Measurements from ENCODE around the genes TDO2 and TMEM144.

DNA sequence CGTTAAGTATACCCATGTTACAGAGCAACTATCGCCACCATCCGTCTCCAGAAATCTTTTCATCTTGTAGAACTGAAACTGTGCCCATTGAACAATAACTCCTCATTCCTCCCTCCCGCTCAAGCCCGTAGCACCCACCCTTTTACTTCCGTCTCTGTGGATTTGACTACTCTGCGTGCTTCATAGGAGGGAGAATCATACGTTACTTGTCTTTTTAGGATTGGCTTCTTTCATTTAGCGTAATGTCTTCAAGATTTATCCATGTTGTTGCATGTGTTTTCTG lies 55.4 kb downstream of the TMEM131L start:
- PRO-cap: no peak

DNA sequence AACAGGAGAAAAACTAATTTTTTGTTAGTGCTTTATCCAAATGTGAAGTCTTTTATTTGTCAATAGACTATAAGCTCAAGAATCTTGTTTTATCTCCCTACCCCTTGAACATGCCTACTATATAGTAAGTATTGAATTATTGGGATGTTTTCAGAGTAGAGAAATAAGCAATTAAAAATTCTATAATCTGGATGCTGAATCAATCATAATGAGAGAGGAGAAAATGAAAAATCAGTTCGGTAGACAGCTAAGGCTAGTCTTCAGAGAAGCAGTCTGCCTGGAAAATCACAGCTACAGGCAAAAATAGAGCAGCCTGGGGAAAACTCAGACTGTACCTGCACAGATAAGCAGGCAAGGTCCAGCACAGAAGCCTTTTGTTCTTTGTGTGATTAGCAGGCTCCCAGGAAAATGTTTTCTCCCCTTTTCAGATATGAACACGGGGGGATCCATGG lies 24.3 kb downstream of the TLR2 start:
- PRO-cap: no peak

DNA sequence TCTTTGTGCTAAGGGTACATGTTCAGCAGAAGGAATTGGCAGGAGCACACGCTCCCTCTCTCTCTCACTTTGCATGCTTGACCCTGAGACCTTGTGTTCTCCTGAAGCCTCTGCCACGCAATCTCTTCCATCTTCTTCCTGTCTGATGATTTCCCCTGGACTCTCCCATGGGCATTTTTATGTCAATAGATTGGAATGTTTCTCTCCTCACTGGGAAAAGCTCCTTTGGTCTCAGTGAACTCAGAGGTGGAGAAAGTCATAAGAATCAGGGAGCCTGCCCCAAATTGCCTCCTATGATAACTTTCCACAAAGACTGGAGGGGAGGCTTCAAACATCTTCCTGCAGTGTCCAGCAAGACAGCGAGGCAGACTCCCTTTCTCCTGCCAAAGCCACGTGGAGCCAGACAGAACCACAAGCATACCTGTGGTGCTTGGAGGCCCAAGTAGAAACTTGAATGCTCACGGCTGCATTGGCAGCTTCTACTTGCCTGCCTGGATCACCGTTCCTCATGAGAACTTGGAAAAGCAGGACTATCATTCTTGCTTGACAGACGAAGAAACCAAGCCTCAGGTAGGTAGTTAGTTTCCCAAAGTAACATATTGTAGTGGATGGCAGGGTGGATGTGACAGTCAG lies 216.1 kb upstream of the SFRP2 start:
- PRO-cap: no peak

DNA sequence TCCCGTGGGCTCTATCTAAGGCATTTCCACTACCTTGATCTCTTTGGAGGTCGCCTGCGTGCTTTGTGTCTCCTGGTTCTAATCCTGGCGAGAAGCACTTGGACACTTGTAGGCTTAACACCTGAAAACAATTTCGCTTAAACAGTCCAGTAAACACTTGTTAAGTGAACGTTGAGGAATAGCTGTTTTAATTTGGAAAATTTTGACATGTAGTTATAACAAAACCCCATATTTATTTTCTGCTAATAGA lies 416 bp upstream of the PLRG1 start:
- PRO-cap: no peak

- PRO-cap: no peak
Measured at GRCh38 chr4:155352713-155353162, 24.0 kb downstream of the MAP9 start.

GRCh38 chr4:155506763-155507266 lies 130.1 kb upstream of the MAP9 start:
- PRO-cap: no peak

- PRO-cap: no peak
Measured at GRCh38 chr4:155903395-155903775, at the start of gene TDO2. TSS of gene TDO2 (plus strand) at chr4:155903696.

DNA sequence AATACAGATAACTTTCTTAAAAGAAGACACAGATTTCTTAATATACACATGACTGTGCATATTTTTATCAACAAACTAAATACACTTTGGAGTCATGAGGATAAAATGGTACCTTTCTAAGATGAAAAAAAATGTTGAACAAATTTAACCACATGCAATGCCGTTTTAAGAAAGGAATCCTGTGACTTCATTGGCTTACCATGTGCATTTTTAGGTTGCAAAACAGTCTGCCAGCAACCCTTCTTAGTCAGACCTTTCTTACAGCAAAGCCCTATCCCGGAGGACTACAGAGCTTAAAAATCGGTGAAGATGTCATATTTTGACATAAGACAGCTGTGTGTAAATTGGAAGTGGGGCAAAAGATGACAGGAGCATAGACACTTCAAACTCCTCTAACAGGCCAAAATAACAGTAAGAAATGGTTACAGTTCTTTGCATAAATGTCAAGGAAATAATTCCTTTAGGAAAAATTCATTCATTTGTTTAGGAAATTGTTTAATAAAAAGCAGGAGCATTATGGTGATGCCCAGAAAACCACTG lies 51.6 kb downstream of the GASK1B start:
- PRO-cap: no peak

- PRO-cap: bidirectional peak, plus-strand start at chr4:158210488, minus-strand start at chr4:158210496; bidirectional peak, plus-strand start at chr4:158210608, minus-strand start at chr4:158210526
Measured at GRCh38 chr4:158209924-158210710, at the start of gene TMEM144. TSS of gene TMEM144 (plus strand) at chr4:158210486.

DNA sequence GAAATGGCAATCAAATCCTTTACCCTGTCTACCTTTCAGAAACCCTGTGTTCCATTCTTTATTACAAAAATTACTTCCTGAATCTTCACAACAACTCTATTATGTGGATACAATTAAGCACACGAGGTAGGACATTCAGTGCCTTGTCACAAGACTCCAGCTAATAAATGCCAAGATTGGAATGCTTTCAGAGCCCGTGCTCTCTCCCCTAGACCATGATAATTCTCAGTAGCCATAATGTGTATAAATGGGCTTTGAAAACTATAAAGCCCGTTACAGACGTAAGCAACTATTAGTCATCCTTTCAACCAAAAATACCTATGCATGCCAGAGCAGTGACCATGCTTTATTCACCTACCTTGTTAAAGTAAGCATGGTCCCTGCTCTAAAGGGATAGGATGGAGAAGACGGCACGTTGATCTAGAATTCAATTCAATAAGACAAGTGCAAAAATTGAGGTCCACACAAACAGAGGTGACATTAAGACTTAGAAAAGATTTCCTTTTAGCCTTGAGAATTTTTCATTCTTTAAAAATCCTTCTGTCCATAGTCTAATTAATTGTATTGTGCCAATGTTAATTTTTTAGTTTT lies 2.5 kb downstream of the RXFP1 start:
- PRO-cap: no peak

GRCh38 chr4:158769330-158769787 lies 533 bp downstream of the FNIP2 start:
- PRO-cap: no peak

DNA sequence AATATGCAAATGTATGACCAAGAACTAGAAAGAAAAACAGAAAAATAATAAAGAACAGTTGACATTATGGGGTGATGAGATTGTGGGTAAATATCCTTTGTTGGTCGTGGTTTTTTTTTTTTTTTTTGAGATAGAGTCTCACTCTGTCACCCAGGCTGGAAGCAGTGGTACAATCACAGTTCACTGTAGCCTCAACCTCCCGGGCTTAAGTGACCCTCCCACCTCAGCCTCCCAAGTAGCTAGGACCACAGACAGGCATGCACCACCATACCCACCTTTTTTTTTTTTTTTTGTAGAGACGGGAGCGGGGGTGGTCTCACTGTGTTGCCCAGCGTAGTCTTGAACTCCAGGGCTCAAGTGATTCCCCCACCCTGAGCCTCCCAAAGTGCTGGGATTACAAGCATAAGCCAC lies 10.6 kb downstream of the FNIP2 start:
- PRO-cap: no peak

DNA sequence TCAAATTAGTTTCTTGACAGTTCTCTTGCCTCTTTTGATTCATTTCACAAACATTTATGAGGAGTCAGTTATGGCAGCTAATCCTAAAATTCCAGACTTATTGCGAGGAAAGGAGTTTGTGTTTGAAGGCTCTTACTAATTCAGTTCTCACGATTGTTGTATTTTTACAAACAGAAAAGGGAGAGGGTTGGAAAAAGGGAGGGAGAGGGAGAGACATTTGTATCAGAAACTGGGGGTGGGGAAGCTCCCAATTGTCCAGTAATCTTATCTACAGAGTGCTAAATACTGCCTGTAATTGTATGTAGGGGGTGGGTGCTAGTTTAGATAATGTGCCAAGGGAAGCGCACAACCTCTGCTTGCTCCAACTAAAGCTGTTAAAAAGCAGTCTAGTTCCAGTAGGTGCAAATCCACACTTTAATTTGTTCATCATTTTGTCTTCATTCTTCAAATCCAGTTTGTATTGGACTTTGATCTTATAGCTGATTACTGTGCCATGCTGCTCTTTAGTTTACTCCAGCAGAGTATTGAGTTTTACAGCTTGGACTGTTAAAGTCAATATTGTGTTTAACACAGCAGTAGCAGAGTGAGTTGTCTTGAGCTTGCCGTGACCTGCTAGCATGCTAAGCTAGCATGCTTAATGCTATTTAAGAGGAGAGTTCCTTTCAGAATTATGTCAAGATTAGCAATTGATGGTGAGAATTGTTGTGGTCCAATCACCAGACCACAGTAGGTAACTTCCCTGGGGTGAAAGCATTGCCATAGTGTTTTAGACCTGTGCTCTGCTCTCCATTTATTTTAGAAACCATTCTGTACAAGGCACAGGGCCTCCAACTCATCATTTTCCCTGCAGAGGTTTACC lies 13.9 kb downstream of the FNIP2 start:
- PRO-cap: no peak

DNA sequence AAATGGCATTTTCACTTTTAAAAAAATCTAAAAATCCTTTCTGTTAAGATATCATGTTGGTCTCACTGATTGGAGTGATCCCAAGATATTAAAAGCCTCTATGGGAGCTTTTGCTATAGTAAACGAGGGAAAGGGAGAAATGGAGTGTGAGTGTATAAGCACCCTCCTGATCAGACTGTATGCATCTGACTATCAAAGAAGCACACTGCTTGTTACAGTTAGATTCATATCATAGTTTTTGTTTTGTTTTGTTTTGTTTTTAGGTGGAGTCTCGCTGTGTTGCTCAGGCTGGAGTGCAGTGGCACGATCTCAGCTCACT lies 34.8 kb downstream of the FNIP2 start:
- PRO-cap: no peak

GRCh38 chr4:158808425-158808988 lies 39.7 kb downstream of the FNIP2 start:
- PRO-cap: no peak

DNA sequence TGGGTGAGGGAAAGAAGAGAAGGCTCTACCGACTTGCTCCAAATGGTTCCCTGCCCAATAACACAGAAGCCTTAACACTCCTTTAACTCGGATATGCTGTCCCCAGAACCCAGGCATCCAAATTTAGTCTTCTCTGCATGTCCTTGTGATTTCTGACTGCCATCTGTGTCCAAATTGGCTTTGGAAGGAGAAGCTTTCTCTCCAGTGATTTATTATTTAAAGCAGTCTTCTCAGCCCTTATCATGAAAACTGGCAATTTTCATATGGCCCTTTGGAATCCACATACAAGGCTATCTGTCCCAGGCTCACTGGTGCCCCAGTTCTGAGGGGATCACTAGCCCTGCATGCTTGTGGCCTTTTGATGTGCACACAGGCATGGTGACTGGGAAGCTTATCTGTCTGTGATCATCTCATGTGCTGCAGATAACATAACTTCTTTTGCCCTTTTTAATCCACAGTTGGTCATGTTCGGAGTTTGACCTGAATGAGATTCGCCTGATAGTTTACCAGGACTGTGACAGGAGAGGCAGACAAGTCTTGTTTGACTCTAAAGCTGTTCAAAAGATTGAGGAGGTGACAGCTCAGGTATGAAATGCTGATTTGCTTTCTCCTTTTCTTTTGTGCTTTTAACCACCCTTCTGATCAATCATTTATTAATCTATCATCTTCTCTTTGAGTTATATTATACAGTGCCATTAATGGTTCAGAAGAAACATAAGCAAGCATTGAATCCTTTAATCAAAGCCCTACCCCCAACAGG lies 56.8 kb downstream of the FNIP2 start:
- PRO-cap: no peak

GRCh38 chr4:158891236-158891937 lies 122.6 kb downstream of the FNIP2 start:
- PRO-cap: no peak

DNA sequence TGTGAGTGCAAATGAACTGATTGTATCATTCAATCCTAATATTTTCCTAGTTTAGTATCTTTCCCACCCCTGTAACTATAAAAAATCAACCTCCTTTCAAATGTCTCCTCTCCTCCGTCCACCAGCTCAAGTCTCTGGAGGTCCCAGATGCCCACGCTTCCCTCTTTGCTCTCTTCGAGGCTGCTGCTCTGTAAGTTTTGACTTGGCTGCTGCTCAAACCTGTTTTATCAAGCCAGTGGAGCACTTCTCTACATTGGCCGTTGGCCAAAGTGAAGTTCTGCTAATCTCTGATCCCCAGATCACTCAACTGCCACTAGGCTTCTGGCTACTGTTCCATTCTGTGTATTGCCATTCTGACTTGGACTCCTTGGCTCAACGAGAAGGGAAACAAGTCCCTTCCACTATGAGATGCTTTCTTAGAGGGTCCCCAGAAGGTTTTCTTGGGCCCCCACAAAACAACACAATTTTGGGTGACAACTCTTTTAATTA lies 7.1 kb upstream of the C4orf45 start:
- PRO-cap: no peak

- PRO-cap: no peak
Measured at GRCh38 chr4:159263851-159264321, 161.0 kb downstream of the RAPGEF2 start.

DNA sequence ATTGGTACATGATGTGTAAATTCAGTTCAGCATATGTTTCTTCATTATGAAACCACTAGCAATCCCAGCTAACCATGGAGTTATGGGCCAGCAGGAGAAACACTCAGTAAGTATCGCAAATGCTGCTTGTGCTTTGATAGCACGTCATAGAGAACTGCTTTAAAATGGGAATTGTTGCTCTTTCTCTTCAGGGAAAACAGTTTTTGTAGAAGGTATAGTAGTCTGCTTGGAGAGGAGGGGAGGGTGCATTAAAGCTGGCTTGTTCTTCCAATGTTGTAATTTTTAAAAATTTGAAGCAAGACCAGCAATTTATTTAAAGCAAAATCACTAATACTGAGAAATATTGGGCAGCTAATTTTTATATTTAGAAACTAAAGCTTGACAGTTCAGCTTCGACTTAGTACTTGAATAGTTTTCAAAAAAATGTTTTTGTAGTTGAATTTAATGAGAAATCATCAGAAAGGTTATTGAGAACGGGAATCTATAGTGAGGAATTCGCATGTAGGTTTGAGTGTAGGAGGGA lies 165.3 kb downstream of the RAPGEF2 start:
- PRO-cap: no peak